Measurements from ENCODE around the gene GCM1.

DNA sequence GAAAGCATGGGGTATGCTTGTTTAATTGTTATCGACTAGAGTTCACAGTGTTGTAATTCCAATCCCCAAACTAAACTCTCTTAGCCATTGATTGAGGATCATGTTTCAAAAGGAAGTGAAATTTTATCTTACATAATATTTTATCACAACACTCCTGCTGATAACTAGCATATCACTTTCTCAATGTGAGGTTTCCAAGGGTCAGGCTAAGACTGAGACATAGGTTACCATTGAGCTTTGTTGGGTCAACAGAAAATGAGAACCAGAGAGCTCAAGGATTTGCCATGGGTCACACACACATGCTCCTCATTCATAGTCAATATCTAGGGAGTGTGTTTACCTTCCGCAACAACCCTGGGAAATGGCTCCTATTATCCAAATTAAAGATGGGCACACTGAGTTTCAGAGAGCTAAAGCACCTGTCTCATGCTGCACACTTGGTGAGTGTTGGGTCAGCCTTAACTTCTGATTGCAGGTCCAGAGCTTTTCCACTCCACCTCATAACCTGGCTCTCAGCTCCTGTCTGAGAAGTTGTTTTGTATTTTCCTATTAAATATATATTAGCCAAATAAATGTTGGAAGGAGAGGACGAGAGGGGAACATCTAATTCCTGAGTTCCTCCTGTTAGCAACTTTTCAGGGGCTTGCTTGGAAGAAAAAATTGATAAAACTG, 2.0 kb downstream of the GSTA1 start:
- PRO-cap = no peak

DNA sequence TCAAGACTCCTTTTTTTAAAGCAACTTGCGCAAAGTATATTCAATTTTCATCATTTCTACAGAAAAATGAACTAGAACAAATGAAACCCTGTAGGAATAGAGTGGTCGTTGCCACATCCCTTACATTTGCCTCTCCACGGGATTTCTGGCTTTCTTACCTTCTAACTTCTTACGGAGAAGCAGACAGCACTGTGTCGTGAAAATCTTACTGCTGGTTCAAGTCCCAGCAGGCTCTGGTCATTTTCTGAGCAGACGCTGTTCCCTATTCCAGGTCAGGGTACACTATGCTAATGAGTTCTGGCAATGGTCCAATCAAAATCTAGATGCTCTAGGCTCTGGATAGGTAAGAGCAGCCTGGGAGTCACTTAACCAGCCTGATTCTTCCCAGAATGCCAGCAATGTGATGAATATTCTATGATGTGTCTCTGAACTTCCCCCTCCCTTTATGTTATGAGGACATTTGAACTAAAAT, at the start of gene GCM1:
Gene GCM1, minus strand, starts transcription at position 246 of the 472 bp plus-strand sequence.
- PRO-cap = no peak

DNA sequence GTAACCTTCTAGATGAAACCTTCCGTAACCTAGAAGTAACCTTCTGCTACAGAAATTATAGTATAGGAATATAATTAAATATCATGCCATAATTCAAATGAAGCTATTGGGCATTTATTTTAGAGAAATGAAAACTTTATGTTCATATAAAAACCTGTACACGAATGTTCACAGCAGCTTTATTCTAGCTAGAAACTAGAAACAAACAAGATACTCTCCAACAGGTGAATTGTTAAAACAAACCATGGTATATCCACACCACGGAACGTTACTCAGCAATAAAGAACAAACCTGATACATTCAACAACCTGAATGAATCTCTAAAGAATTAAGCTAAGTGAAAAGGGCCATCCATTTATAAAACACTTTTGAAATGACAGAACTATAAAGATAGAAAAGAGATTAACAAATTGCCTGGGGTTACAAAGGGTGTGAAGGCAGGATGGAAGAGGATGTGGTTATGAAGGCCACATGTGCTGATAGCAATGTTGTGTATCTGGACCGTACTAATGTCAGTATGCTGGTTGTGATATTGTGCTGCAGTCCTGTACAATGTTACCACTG, 36.6 kb downstream of the ELOVL5 start:
- PRO-cap = no peak

GRCh38 chr6:53358721-53359267, 10.0 kb upstream of the ELOVL5 start:
- PRO-cap = bidirectional peak, plus-strand start at chr6:53358870, minus-strand start at chr6:53358801

GRCh38 chr6:53359268-53360292, 10.8 kb upstream of the ELOVL5 start:
- PRO-cap = bidirectional peak, plus-strand start at chr6:53359572, minus-strand start at chr6:53359381; bidirectional peak, plus-strand start at chr6:53359915, minus-strand start at chr6:53359785; bidirectional peak, plus-strand start at chr6:53359993, minus-strand start at chr6:53360000

- PRO-cap = no peak
These were observed 83.0 kb upstream of the ELOVL5 start for GRCh38 chr6:53431762-53432164.

DNA sequence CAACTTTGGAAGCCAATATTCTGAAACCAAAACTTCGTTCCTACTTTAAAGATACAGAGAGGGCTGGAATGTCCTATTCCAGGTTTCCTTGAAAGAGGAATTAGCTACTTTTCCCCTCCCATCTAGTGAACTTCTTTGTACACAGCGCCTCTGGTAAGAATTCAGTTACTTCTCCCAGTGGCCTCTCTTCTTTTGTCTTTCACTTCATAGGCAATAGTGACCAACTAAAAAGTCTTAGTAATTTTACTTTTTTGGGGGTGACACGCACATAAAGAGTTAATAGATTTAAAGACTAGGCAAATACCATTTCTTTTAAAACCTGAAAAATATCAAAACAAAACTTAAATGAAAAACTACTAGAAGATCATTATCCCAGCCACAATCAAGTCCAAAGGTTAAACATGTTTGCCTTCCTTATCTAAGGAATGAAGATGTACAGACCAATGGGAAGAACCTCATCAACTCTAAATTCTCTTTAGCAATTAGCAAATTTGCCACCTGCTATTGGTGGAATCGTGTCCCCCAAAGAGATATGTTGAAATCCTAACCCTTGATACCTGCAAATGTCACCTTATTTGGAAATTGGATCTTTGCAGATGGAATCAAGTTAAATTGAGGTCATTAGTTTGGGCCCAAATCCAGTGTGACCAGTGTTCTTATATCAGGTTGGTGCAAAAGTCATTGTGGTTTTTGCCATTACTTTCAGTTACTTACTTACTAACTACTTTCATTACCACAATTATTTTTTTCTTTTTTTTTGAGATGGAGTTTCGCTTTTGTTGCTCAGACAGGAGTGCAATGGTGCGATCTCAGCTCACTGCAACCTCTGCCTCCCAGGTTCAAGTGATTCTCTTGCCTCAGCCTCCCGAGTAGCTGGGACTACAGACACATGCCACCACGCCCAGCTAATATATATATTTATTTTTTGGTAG, 31.5 kb downstream of the KLHL31 start:
- PRO-cap = no peak

DNA sequence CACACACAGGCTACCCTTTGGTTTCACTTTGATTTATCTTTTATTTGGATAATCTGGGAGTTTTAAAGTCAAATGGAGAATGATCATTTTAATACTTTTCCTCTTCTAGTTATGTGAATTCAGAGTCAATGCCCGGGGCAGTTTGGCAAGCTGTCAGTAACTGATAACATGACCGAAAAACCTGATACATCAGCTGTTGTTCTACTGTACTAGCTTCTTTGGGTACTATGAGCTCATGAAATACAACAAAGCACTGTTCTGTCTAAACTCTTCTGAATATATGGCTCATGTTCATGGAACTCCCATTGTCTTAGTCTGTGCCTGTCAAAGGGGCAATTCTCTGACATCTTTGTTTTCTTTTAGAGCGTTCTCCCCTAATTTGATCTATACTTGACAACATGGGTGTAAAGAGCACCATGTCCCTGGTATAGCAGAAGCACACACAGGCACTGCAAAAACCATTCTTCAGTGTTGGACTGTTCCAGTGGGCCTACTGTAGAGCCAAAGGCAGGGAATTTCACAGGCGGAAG, 30.1 kb downstream of the KLHL31 start:
- PRO-cap = no peak

DNA sequence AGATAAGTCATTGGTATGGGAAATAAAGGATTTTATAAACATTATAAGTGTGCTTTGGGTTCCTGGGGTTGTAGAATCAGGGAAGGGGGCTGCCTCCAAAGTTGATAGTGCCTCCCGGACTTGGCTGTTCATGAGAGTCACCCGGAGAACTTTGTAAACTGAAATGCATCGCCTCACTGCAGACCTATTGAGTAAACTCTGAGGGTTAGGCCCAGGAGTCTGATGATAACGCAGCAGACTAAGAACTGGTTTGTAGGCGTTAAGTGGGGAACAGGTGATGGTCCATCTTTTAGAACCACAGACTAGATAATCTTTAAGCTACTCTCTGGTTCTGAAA, 30.6 kb downstream of the LRRC1 start:
- PRO-cap = no peak

DNA sequence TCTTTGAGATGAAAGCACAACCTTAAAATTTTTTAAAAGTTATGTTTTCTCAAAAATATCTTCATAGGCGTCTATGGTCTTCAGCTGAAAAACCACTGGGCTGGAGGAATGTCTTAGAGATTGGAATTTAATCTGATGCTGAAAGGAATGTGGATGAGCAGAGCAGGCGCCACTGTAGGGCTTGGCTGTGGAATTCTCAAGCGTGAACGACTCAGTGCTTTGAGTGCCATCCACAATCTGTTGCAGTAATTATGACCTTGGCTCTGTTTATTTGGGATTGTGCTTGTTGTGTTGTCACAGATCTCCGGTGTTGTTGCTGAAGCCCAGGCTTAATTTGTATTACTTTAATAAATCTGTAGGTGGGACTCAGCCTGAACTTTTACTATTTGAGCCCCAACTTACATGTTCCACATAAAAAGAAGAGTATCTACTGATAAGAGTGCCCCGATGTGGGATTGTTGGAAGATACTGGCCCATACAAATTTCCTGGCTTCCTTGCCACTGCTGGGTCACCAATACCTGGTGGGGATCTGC, 149.2 kb upstream of the MLIP start:
- PRO-cap = no peak

DNA sequence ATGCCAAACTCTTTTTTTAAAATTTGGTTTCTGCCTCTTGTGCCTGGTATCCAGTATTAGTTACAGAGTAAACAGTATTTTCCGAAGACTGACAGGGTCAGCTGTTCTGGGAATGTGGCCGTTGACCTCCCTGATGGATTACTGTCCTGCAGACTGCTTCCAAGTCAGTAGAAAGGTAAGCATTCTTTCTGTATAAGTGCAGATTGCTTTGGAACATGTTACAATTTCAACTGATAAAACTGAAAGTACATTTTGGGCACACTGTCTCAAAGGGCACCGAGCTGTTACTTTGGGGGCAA, 100.4 kb upstream of the MLIP start:
- PRO-cap = no peak

- PRO-cap = no peak
These were observed 92.6 kb upstream of the MLIP start for GRCh38 chr6:54018473-54019265.

DNA sequence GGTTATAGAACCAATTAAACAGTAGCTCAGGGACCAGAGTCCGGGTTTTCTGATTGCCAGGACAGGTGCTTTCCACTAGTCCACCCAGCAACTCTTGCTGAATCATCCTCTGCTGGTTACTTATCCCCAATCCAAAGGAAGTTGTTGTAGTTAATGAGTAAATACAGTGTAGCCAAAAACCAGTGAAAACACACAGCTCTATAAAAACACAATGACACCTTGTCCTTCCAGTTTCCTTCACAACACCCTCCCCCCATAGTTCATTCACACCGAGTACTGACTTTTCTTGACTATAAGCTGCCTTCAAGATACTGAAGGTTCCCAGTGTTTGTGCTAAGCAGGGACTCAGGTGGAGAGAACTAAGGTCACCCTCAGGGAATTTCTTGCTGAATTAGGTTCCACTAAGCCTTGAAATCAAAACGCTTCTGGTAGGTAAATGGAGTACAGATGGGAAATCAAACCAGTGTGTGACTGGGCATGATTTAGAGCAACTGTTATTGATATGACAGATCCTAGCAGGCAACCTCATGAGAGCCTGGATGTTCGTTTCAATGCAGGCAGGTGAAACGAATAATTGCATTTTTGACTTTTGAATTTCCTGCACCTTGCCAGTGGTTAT, 593 bp upstream of the TINAG start:
- PRO-cap = no peak

- PRO-cap = no peak
These were observed 258.5 kb upstream of the COL21A1 start for GRCh38 chr6:56505851-56506228.

DNA sequence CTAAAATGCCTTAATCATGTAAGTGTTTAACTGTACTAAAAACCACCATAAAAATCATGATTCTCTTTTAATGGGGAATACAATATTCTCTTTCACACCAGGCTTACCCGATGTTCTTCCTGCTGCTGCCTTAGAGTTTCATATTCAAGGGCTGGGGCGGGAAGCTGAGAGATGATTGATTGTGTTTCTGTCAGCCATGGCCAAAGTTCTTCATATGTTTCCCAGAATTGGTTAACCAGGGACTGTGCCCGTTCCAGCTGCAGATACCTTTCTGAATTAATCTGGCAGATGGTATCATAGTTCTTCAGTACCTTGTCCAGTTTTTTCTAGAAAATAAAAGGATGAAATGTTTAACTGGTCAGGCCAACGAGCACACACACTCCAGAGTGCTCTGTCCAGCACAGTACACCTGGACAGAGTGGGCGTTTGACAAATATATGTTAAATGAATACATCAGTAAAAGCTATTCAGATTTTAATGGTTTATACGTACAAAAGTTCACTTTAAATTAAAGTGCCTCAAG, 268.0 kb upstream of the COL21A1 start:
- PRO-cap = no peak

DNA sequence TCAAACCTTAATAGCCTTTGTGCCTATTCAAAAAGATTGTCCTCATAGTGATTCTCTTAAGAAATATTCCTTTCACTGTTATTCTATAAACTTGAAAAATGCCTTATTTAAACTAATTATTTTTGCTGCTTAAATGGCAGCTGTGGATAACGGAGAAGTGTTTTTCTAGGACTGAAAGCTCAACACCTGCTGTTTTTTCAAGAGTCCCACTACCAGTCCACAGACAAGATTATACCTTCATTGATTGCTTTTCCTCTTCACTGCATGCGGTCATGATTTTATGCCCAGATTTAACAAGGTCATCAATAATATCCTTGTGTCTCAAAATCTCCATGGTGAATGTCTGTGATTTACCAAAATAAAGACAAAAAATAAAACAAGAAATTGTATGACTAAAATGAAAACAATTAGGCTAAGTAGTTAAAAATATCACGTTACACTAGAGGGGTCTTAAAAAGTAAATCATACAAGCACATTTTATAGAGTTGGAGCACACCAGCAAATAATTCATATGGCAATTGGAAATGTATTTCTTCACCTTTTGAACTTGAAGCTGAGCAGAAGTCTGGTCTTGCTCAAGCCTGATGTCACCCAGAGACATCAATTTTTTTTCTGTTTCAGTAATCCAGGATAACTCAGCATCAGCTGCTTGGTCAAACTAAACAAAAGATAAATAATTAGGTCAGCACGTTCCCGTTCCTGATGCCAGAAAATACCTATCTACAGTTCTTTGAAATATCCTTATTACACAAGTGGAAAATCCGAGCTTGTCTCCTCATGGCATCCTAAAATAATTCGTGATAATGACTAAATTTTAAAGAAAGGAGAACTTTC, 269.8 kb upstream of the COL21A1 start:
- PRO-cap = no peak

- PRO-cap = no peak
These were observed 295.1 kb upstream of the COL21A1 start for GRCh38 chr6:56542281-56543133.

GRCh38 chr6:56688433-56688910, 266.2 kb downstream of the DST start:
- PRO-cap = no peak

GRCh38 chr6:56843508-56844112, 111.0 kb downstream of the DST start:
- PRO-cap = no peak

- PRO-cap = no peak
These were observed 8.4 kb downstream of the KIAA1586 start for GRCh38 chr6:57054732-57055376.